Colic lymph node (tissue), 1 donor: ENCODE measurements around the genes LINGO1, CRABP1 and IREB2.

DNA sequence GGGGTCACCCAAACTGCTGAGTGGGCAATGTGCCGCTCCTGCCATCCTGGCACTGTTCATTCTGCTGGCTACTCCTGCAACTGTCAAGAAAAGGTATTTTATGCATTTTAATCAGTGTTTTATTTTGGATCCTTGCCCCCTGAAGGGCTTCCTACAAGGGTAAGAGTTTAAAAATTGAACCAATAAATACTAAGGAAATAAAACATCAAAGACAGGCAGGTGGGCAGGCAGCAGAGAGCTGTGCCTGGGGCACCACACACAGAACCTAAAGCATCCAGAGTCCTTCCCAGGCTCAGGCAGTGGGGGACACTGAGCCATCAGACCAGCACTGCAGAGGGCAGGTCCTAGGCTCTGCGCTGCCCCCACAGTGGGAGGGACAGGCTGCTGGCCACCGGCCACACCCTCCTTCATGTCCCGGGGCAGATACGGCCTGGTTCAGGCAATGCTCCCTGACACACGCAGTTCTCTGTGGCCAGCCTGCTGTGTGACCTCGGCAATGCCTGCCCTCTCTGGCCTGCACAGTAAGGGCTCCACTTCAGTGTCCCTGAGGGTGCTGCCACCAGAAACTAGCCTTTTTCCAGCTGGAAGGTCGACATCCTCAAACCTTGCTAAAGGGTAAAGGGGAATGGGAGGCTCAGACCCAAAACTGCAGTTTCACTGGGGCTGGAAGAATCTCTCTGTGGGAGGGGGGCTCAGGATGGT is 12.5 kb downstream of the LINGO1 start:
- PRO-cap: no peak

DNA sequence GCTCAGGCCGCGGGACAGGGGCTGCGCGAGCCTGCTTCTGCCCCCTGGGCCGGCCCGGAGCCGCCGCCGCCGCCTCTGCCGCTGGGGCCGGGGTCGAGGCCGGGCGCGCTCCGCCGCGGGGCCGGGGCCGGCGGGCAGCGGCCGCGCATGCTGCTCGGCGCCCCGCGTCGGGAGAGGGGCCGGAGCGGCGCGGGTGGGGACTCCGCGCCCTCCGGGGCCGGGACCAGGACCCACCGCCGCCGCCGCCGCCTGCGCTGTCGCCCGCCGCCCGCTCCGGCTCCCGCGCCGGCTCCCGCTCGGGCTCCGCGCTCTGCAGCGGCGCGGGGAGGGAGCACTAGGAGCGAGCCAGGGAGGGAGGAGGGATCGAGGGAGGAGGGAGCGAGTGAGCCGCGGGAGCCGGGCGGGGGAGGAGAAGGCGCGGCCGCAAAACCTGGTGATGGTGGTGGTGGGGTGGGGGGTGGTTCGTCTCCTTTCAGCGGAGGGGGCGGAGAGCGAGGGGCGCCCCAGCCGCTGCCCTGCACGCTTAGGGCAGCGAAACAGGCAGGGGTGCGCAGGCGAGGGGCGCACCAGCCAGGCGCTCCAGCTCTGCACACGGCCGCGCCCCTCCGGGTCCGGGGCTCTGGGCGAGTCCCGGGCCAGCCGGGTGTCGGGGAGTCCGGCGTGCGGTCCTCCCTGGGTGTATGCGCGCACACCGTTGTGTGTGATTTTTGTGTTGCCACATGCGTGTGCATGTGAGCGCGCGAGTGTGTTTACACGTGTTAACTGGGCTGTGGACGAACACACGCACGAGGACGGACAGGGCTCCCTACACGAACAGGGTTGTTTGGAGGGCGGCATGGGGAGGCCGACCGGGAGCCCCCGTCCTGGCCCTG is at the start of gene LINGO1:
LINGO1 (minus strand) TSS at position 336 of the 872 bp plus-strand sequence.
- PRO-cap: no peak

DNA sequence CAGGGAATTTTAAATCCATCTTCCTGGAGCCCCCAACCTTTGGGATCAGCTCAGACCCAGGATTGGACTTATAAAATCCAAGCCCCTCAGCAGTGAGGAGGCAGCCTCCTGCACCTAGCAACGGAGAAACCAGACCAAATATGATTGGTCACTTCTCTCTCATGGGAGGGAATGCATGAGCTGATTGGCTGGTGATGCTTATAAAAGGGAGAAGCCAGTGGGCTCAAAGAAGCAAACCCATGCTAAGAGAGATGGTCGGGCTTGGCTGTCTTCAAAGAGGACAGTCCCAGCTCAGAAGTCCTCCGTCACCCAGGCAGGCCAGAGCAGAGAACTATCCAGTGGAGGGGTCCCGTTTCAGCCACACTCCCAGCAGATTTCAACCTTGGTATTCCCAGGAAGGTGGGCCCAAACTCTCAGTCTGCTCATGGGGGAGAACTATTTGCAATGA is 203.7 kb upstream of the LINGO1 start:
- PRO-cap: no peak

DNA sequence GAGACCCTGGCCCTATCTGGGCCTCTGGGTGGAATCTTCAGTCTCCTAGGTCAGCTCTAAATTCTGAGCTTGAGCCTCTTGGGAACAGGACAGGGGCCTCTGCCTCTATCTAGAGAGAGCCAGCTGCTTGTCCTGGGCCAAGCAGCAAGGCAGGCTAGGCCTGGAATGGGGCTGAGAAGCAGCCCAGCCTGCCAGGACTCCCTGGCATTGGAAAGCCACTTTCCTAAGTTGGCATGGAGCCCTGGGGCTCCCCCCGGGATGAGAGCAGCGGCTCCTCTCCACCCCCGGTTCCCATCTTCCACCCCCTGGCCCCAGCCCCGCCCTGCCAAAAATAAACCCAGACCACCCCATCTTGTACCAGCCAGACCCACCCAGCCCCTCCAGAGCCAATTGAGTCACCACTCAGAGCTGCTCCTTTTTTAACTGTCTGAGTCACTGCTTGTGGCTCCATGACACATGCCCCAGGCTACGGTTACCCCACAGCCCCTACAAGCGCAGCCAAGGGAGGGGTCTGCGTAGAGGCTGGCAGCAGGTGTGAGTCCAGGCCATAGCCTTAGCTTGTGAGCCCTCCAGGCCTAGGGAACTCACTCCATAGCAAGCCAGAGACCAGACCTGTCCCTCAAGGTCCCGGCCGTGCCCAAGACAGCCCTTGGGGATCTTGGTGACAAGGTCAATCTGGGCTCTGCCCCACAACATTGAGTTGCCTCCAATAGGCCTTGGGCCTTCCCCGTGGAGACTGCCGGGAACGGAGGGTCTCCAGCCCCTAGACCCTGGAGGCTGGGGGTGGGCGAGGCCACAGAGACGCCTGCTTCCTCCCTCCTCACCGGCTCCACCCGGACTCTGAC is 189.7 kb downstream of the TBC1D2B start:
- PRO-cap: no peak

GRCh38 chr15:78000005-78000639 is 77.4 kb downstream of the TBC1D2B start:
- PRO-cap: no peak

GRCh38 chr15:78017606-78018340 is 59.7 kb downstream of the TBC1D2B start:
- PRO-cap: no peak

- PRO-cap: unidirectional peak, minus-strand start at chr15:78070202
Observed at GRCh38 chr15:78070067-78070752, 7.3 kb downstream of the TBC1D2B start.

GRCh38 chr15:78071823-78072330 is 5.6 kb downstream of the TBC1D2B start:
- PRO-cap: no peak

GRCh38 chr15:78213288-78213596 is 21.1 kb downstream of the ACSBG1 start:
- PRO-cap: no peak

GRCh38 chr15:78266026-78266609 is 1.8 kb downstream of the DNAJA4 start:
- PRO-cap: no peak

GRCh38 chr15:78266610-78267201 is 2.3 kb downstream of the DNAJA4 start:
- PRO-cap: no peak

GRCh38 chr15:78339992-78340794 is at the start of gene CRABP1:
CRABP1 (plus strand) TSS chr15:78340353.
- PRO-cap: no peak

GRCh38 chr15:78437405-78438374 is at the start of gene IREB2:
IREB2 (plus strand) TSS chr15:78438216.
- PRO-cap: unidirectional peak, minus-strand start at chr15:78437798; bidirectional peak, plus-strand start at chr15:78438216, minus-strand start at chr15:78438030

DNA sequence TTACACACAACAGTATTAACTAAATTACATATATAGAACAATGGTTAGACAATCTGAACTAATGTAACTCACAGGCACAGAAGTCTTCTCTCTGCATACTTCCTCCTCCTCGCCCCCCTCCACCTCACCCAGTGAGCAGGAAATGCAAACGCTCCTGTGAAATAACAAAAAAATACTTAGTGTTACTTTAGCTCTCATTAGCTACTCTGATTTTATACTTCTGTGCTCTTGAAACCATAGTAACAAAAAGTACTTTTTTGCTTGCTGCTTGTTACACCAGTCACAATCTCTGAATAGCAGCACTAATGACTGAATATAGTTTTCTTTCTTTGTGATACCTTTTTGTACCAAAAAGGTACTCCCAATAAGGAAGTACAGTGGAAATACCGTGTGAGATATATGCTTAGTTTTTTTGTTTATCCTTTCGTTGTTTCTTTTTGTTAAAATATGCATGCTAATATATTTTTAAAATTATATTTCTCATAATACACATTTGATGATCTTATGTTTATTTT is 23.6 kb downstream of the IREB2 start:
- PRO-cap: no peak

- PRO-cap: no peak
Observed at GRCh38 chr15:78537646-78538135, 2.6 kb upstream of the PSMA4 start.

GRCh38 chr15:79036883-79037263 is 53.7 kb downstream of the RASGRF1 start:
- PRO-cap: no peak

GRCh38 chr15:79344306-79345083 is 33.6 kb downstream of the TMED3 start:
- PRO-cap: no peak

DNA sequence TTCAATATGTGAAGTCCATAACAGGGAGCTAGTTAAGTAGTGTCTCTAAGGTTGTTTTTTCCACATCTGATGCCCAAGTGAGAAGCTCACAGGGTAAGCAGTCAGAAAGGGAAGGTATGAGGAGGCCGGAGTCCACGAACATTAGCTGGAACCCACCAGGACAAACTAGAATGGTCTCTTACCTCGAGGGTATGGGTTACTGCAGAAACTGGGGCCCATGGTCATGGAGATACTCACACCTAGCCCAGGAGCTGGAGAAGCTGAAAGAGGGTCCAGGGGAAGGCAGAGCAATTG is 75.0 kb downstream of the MINAR1 start:
- PRO-cap: no peak

- PRO-cap: no peak
Observed at GRCh38 chr15:79967023-79967229, 4.1 kb downstream of the BCL2A1 start.

GRCh38 chr15:80091926-80092585 is 32.6 kb downstream of the ZFAND6 start:
- PRO-cap: no peak